Kidney (tissue), 2 donors: ENCODE measurements around the genes PHLDA2, ZNF195 and RHOG.

DNA sequence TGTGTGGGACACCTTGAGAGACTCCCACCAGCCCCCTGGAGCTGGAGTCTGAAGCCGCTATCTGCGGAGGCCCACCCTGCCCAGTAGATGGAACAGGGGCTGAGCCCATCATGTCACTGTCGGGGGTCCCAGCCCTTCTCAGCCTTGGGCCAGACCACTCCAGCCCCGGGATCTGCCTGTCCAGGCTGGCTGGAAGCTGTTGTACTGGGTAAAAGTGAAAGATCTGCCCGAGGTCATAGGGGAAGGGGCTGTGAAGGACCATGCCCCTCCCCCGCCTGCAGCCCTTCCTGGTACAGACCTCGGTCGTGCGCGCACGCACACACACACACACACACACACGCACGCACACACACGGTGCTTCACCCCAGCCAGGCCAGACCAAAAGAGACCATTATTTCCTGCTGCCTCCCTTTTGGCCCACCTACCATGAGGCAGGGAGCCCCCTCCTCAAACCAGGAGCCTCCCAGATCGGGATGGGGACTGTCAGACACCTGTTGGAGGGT, 1.0 kb upstream of the CDKN1C start:
- PRO-cap = no peak
- RRBS = no CpG with 5 or more reads among the region's 15 CpGs

DNA sequence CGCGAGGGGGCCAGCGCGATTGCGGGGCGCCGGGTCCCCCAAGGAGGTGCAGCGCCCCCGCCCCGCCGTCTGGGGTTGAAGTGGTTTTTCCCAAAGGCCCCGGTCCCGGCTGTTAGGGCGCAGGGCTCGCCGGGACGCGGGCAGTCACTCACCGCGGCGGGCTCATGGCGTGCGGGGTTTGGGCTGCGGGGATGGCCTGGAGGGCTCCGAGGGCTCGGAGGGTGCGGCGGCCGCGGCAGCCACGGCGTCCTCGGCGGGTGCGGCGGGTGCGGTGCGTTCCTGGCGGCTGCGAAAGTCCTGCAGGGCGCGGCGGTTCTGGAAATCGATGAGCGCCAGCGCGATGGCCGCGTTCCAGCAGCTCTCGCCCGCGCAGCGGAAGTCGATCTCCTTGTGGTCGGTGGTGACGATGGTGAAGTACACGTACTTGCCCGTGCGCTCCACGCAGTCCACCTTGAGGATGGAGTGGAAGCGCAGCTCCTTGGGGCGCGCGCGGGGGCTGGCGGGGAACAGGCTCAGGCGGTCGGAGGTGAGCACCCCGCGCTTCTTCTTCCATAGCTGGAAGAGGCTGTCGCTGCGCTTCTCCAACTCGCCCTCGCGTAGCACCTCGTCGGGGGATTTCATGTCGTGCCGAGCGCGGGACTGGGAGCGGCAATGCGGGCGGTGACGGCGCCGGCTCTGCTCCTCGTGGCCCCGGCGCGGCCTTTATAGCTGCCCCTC, at the start of gene PHLDA2:
Gene PHLDA2 (minus strand): TSS at position 677 of the 717 bp plus-strand sequence.
- PRO-cap = bidirectional peak, plus-strand start at position 391 of the sequence, minus-strand start at position 387 of the sequence; bidirectional peak, plus-strand start outside the sequence, minus-strand start at position 677 of the sequence
- RRBS = 5% methylated on average over 15 of the region's 91 CpGs

DNA sequence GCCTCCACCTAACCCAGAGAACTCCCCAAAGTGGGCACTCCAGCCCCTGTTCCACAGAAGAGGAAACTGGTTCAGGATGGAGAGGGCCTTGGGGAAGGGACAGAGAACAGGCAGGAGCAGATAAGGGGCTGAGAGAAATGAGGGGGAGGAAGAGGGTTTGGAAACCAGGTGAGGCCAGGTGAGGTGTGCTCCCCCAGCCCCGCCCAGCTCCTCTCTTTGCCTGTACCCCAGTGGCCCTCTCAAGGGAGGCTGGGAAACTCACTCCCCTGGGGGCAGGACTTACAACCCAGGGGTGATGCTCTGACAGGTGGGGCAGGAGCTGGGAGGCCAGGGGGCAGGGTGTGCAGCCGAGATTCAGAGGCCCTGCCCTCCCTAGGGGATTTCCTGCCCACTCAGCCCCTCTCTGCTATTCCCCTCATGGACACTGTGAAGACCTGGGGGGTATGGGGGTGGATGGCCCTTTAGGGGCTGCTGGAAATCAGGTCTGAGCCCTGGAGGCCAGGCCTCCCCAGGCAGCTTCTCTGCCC, 2.4 kb upstream of the PHLDA2 start:
- PRO-cap = no peak
- RRBS = no CpG with 5 or more reads among the region's 2 CpGs

DNA sequence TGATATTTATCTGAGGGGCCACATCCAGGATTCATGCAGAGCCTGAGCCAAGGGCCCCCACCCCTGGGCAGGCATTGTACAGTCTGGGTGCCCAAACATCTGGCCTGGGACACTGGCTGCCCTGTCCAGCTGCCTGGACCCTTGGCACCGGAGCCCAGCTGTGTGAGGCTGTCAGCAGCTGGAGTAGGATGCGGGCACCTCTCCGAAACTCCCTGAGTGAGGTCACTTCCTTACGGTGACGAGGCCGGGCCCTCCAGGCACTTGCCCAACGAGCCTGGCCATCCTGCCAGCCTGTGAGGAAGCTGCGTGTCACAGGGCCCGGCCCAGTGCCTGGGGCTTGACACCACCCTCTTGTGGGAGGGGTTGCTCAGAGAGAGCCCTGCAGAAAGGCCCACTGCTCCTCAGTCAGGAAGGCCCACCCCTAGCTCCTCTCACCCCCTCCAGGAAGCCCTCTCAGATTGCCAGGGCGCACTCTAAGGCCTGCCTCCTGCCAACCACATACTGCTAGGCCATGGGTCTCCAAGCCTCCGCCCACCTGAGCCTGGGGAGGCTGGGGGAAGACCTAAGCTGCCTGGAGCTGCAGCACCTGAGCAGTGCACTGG, 4.2 kb upstream of the PHLDA2 start:
- PRO-cap = unidirectional peak, minus-strand start at position 214 of the sequence
- RRBS = 12% methylated on average over 7 of the region's 11 CpGs

- PRO-cap = no peak
- RRBS = no CpG with 5 or more reads among the region's 6 CpGs
Observed at GRCh38 chr11:2938828-2939247, 9.6 kb upstream of the PHLDA2 start.

- PRO-cap = unidirectional peak, minus-strand start at chr11:2940347
- RRBS = no CpG with 5 or more reads among the region's 19 CpGs
Observed at GRCh38 chr11:2940129-2941088, 11.2 kb upstream of the PHLDA2 start.

DNA sequence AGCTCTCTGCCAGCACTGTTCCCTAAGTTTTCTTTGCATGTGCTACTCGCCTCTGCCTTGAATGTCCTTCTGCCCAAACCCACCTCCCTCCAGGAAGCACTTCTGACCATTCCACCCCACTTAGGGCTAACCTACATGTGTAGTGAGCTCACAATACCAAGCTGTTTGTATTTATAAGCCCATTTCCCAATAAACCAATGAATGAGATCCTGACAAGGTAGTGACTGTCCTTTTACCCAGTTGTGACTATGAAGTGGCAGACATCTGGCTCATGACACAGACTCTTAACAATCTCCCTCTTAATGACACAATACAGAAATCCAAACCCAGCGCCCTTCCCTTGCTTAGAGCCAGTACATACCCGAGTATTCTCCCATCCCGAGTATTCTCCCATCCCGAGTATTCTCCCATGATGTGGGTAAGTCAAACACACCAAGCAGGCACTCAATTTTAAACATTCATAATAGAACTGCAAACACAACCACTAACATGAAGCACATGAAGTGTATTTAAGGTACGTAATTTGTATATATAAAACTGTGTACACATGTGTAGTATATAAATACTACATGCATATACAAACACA, 15.4 kb downstream of the NAP1L4 start:
- PRO-cap = no peak
- RRBS = no CpG with 5 or more reads among the region's 6 CpGs

DNA sequence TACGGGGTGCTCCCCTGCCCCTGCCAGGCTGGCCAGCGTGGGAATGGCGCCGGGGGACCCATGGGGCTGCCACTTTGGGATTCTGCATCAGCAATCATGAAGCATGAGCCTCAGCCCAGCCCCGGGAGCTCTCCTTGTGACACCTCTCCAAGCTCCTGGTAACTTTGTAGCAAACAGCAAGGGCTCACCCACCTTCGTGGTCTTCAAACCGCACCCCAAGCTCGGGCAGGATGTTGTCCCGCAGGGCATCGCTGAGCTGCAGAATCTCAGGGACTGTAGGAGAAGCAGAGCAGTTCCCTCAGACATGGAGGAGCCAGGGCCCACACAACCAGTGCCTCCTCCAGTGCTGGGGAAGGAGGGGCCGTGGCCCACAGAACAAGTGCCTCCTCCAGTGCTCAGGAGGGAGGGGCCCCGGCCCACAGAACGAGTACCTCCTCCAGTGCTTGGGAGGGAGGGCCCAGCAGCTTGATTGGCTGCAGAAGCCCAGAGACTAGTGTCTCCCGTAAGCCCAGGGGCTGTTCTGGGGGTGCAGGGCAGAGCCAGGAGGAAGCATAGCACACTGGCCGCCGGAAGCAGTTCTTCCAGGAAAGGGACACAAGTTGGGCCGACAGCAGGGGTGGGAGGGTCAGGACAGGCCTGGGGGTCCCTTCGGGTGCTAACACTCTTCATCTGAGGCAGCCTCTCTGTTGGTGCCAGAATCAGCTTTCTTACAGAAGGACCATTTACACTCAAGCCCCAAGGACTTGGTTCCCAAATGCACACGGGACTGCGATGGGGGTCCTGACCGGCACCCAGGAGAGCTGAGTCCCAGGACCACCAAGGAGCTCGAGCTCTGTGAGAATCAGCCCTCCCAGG, 14.8 kb upstream of the NAP1L4 start:
- PRO-cap = no peak
- RRBS = 92% methylated on average over 2 of the region's 22 CpGs

DNA sequence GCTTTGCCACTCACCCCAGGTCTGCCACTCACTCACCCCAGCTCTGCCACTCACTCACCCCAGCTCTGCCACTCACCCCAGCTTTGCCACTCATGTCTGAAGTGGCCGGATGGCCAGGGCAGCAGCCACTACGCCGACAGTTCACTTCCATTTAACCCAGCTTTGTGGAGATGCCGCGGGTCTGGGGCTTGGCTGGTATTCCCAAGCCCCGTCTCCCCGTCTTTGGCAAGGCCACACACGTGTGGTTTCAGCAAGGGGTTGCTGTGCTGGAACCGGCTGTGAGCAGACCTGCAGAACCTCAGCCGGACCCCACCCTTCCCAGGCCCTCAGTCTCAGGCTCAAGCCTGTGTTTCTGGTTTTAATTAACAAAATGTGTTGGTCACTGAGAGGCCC, 9.5 kb downstream of the OSBPL5 start:
- PRO-cap = unidirectional peak, minus-strand start at position 224 of the sequence
- RRBS = no CpG with 5 or more reads among the region's 10 CpGs

DNA sequence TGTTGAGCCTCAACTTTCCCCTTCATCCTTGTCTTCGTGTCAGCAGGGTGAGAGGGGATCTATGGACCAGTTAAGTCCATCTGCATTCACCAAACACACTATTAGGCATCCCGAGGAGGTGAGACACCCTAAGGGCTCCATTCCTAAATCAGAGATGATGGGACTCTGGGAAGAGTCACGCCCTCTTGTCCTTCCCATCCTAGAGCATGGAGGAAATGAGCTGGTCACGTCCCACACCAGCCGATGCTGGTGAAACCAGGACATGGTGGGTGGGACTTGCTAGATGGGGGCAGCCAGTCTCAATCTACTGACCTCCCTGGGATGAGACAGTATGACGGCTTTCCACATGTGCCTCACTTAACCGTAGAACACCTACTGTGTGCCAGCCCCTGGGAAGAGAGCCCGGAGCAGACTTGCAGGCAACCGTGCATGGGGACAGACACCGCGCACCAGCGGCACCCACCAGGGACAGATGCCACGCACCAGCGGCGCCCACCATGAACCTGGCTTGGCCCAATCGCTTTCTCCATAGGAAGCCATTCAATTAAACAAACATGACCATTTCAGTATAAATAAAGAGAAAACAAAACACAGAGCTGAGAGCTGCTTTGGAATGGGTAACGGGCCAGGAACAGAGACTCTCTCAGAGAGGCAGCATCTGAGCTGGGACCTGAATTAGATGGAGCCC, 3.8 kb downstream of the OSBPL5 start:
- PRO-cap = no peak
- RRBS = no CpG with 5 or more reads among the region's 17 CpGs

- PRO-cap = no peak
- RRBS = no CpG with 5 or more reads among the region's 11 CpGs
Observed at GRCh38 chr11:3189299-3189756, 24.2 kb upstream of the OSBPL5 start.

- PRO-cap = bidirectional peak, plus-strand start at chr11:3379314, minus-strand start at chr11:3379139
- RRBS = 1% methylated on average over 8 of the region's 21 CpGs
Observed at GRCh38 chr11:3379016-3379513, at the start of gene ZNF195. ZNF195 (minus strand) TSS chr11:3379146.

- PRO-cap = no peak
- RRBS = no CpG with 5 or more reads among the region's 38 CpGs
Observed at GRCh38 chr11:3404033-3405439, 25.6 kb upstream of the ZNF195 start.

- PRO-cap = no peak
- RRBS = 33% methylated on average over 1 of the region's 16 CpGs
Observed at GRCh38 chr11:3421603-3422118, 42.7 kb upstream of the ZNF195 start.

DNA sequence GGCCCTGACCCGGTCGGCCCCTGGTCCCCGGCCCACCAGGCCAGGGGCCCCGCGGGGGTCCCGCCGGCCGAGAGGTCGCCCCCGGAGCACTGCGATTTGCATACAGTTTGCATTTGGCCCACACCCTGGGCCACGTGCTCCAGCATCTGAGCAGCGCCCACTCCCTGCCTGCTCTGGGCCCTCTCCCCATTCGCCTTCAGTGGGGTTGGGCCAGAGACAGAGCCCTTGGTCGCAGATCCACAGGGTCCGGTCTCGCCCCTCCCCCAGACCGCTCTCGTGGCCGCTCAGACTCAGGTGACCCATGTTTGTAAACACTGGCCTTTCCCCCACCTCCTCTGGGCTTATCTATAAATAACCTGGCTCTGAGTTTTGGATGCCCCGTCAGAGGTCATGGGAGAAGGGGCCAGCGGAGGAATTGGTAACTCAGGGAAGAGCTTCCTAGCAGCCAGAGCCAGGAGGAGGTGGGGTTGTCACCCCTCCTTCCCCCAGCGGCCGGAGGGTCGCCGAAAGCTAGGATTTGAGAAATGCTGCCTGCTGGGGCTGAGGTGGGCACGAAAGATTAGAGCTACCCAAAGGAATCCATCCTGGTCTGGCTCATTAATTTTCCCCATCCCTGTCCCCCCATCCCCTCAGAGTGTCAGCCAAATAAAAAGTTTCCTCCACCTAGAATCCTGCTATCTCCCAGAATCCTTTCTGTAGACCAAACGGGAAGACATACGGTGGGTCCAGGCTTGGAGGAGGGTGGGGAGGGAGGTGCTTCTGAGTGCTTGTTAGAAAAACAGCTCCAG, 881 bp upstream of the ART5 start:
- PRO-cap = no peak
- RRBS = 3% methylated on average over 5 of the region's 29 CpGs

GRCh38 chr11:3758778-3758977, 38.7 kb downstream of the NUP98 start:
- PRO-cap = no peak
- RRBS = no CpG with 5 or more reads among the region's 1 CpG

DNA sequence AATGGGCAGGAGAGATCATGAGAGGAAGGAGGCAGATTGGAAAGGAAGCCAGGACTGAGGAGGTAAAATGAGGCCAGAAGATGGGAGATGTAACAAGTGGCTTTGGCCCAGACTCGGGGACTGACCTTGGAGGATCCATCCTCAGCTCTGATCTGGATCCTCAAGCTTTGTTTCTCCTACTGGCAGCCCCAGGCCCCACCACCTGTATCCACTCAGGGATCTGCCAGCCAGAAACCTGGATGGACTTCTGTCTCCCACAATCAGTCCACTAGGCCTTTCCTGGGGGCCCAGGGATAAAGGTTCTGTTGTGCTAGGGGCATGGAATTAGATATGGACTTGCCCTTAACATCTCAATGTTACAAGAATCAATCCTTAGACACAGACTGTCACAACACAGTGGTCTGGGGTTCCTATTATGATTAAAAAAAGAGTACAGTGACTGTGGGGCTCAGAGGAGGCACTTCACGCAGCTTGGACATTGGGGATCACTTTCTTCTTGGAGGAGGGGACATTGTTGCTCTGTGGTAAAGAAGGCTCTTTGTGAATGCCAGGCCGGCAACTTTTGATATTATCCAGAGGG, 10.1 kb downstream of the PGAP2 start:
- PRO-cap = no peak
- RRBS = no CpG with 5 or more reads among the region's 3 CpGs

- PRO-cap = unidirectional peak, minus-strand start at chr11:3826011
- RRBS = no CpG with 5 or more reads among the region's 5 CpGs
Observed at GRCh38 chr11:3825675-3826397, 14.9 kb downstream of the RHOG start.

- PRO-cap = no peak
- RRBS = no CpG with 5 or more reads among the region's 37 CpGs
Observed at GRCh38 chr11:3827336-3828418, 13.1 kb downstream of the RHOG start.

GRCh38 chr11:3840129-3841405, at the start of gene RHOG:
RHOG (minus strand) TSS chr11:3840959.
- PRO-cap = bidirectional peak, plus-strand start at chr11:3841096, minus-strand start at chr11:3840959
- RRBS = 3% methylated on average over 22 of the region's 87 CpGs